A375 (cell line): ENCODE data around the genes RTP3, TDGF1 and TMIE.

- RAMPAGE, long total RNA = no peak
These were observed 699 bp upstream of the CCRL2 start for GRCh38 chr3:46406199-46406920.

- RAMPAGE, long total RNA = no peak
These were observed at the start of gene RTP3 for GRCh38 chr3:46497551-46498425. Gene RTP3 (plus strand): TSS chr3:46497976.

DNA sequence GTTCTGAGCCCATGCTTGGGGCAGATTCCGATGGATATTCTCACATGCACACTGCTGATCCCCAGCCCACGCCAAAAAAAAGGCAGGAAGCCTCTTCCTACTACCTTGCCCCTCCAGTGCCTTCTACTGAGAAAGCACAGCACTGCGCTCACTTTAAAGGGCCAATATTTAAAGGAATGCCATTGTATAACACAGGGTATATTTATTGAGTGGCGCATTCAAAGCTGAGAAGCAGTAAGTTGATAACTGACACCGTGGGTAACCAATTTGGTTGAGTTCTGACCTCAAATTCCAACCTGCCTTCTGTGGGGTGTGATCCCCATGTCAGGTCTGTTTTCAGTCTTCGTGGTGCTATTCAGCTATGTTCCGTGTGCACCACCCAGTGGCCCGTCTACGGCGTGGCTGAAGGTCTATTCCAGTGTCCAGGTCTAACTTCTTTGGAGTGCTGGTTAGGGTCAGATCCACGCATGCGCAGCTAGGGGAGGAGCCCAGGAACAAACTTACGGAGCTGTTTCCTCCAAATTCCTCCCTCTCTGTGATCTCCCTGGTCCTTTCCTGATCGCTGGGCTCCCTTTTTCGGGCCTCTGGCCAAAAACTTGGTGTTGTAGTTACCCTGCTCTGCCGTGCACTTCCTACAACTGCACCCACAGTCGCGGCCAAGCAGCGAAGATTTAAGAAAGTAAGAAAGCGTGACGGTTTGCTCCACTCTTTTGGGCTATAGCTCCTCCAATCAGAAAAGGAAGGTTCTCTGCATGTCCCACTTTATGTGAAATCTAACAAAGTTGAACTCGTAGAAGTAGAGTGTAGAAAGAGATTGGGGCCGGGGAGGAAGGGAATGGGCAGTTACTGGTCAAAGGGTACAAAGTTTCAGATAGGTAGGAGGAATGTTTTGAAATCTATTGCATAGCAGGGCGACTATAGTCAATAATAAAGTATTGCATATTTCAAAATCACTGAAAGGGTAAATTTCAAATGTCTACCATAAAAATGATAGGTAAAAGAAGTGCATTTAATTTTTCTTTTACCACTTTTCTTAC, 7.7 kb downstream of the LRRC2 start:
- RAMPAGE, long total RNA = no peak

GRCh38 chr3:46573937-46574807, 3.4 kb upstream of the TDGF1 start:
- RAMPAGE, long total RNA = no peak

- RAMPAGE, long total RNA = no peak
These were observed 2.1 kb upstream of the TDGF1 start for GRCh38 chr3:46575368-46575947.

- RAMPAGE, long total RNA = no peak
These were observed at the start of gene TDGF1 for GRCh38 chr3:46577519-46578307. Gene TDGF1 (plus strand): TSS chr3:46577788.

DNA sequence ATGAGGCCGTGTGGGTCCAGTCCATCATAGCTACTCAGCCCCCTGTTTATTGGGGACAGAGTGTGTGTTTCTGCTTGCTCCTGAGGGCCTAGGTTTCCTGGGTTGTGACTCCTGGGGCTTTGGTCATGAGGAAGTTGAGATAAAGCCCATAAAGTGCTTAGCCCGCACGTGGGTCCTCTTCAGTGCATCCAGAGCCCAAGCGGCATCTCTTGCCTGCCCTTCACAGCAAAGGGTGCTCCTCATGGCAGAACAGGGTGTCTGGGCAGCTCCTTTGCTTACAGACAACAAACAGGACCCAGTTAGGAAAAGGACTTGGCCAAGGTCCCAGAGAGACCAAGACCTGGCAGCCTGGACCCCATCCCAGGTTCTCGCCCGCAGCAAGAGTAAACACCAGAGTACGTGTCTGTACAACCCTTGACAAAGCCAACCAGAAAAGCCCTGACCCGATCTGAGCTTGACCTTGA, 27.1 kb downstream of the ALS2CL start:
- RAMPAGE, long total RNA = no peak

- RAMPAGE, long total RNA = no peak
These were observed at the start of gene TMIE for GRCh38 chr3:46701034-46701720. Gene TMIE (plus strand): TSS chr3:46701392.

DNA sequence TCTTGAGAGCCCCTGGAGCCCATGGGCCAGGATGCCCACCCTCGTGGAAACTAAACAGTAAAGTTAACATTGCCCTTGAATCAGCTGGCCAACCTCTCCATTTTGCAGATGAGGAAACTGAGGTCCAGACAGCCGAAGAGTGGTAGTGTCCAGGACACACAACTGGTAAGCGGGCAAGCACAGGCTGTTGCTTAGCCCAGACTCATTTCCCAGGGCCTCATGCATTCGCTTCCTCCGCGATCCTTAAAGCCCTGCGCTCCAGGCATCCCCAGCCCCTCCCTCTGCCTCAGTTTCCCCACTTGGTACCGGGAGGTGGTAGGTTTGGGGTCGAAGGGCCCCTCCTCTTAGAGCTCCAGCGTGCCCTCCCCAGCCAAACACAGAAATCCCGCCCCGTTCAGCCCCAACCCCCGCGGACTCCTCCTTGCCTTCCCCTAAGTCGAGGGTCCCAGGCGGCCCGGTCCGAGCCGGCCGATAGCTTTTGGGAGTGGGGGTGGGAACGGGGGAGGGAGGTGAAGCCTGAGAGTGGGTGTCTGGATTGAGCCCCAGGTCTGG, 3.5 kb downstream of the PTH1R start:
- RAMPAGE, long total RNA = no peak

- RAMPAGE, long total RNA = no peak
These were observed 8.0 kb downstream of the CCDC12 start for GRCh38 chr3:46968333-46969184.

DNA sequence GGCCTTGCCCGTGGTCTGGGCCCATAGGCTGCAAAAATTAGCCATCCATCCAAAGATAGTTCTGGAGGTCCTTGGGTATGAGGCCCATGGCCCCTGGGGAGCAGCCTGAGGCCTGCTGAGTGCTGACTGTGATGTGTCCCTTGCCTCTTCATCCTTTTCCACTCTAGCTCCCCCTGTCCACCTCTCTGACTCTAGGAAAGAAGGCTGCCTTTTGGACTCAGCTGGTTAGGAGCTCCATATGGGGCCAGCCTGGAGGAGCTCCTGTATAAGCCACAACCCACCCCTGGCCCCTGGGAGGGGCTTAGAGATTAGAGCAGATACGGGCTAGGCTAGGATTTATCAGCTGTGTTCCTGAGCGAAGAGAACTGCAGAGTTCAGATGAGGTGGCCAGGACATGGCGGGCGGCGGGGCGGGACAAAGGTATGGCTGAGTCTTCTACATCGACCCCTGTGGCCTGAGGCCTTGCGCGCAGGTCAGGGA, 7.8 kb downstream of the NBEAL2 start:
- RAMPAGE, long total RNA = no peak

- RAMPAGE, long total RNA = no peak
These were observed 29.5 kb downstream of the NBEAL2 start for GRCh38 chr3:47008933-47009461.

DNA sequence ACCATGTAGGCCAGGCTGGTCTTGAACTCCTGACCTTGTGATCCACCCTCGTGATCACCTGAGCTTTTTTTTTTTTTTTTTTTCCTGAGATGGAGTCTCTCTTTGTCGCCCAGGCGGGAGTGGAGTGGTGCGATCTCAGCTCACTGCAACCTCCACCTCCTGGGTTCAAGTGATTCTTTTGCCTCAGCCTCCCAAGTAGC, 24.0 kb upstream of the SETD2 start:
- RAMPAGE, long total RNA = no peak

- RAMPAGE, long total RNA = no peak
These were observed 33.7 kb downstream of the SCAP start for GRCh38 chr3:47441894-47442547.

- RAMPAGE, long total RNA = no peak
These were observed 32.1 kb downstream of the SCAP start for GRCh38 chr3:47443592-47444173.

GRCh38 chr3:47582475-47583087, 3.9 kb upstream of the CSPG5 start:
- RAMPAGE, long total RNA = no peak

DNA sequence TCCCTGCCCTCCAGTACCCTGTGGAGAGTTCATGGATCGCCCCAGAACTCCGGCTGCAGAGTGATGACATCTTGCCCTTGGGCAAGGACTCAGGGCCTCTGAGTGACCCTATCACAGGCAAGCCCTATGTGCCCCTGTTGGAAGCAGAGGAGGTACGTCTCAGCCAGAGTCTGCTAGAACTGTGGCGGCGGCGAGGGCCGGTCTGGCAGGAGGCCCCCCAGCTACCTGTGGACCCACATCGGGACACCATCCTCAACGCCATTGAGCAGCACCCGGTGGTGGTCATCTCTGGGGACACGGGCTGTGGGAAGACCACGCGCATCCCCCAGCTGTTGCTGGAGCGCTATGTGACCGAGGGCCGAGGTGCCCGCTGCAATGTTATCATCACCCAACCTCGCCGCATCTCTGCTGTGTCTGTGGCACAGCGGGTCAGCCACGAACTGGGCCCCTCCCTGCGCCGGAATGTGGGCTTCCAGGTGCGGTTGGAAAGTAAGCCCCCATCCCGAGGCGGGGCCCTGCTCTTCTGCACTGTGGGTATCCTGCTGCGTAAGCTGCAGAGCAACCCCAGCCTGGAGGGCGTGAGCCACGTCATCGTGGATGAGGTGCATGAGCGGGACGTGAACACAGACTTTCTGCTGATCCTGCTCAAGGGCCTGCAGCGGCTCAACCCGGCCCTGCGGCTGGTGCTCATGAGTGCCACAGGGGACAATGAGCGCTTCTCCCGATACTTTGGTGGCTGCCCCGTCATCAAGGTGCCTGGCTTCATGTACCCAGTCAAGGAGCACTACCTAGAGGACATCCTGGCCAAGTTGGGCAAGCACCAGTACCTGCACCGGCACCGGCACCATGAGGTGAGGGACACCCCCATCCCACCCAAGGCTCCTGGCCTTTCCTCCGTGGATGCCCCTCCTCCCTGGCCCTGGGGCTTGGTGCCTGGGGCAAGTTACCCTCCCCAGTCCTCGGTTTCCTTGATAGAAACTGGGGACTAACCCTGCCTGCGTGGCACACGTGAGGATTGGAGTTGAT, 43.5 kb downstream of the DHX30 start:
- RAMPAGE, long total RNA = no peak

- RAMPAGE, long total RNA = no peak
These were observed 66.3 kb downstream of the MAP4 start for GRCh38 chr3:47949581-47950644.

DNA sequence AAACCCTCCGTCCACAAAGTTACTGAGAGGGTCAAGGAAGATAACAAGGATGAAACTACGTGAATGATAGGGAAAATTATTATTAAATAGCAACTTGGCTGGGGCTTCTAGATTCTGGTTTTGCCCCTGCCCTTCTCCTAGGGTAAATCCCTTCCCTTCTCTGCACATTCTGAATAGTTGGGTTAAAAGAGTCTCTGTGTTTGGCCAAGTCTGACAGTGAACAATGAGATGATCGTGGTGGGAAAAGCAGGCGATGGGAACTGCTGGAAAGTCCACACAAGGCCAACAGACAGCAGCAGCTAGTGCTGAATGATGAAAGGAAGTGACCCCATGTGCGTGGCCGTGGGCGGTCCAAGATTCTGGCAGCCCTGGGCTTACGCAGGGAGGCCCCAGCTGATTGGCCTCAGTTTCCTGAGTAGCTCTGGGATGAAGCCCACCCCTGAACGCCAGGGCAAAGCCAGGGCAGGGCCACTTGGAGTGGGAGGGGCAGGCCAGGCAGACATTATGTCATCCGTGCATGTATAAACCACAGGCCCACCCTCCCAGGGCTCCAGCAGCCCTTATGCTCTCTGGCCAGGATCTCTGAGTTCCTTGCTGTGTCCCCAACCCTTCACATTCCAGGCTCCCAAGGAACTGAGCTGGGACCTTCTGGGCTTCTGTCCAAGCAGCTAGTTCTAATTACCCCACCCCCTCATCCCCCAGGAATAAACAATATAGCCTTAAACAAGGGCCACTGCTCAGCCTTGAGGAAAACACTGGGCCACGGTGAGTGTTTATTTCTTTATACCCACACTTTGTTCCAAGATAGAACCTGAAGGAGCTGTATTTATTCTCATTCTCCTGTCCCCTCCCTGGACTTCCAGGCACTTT, 57.8 kb downstream of the CDC25A start:
- RAMPAGE, long total RNA = no peak

DNA sequence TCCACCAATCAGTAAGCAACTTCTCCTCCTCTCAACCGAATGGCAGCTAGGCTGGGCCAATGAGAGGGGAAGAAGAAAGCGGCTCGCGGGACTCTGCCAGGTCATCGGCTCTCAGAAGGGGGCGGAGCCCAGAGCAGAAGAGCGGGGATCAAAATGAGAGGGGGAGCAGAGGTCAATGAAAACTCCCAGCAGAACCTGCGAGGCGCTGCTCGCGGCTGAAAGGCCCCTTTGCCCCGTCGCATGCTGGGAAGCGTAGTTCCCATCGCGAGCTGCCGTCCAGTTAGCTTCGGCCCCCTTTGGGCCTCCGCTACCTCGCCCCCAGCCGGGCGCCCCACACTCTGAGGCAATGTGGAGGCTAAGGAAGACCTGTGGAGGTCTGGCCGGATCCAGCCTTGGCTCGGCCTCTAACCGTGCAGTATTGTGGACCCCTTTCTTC, 268 bp upstream of the CDC25A start:
- RAMPAGE, long total RNA = no peak